Endometrial microvascular endothelial cells (primary cell): ENCODE measurements around the gene NHLRC1.

- RAMPAGE, long total RNA = no peak
These were observed 105.2 kb upstream of the NUP153 start for GRCh38 chr6:17811732-17812486.

- RAMPAGE, long total RNA = no peak
These were observed 55.0 kb downstream of the KIF13A start for GRCh38 chr6:17932282-17932893.

DNA sequence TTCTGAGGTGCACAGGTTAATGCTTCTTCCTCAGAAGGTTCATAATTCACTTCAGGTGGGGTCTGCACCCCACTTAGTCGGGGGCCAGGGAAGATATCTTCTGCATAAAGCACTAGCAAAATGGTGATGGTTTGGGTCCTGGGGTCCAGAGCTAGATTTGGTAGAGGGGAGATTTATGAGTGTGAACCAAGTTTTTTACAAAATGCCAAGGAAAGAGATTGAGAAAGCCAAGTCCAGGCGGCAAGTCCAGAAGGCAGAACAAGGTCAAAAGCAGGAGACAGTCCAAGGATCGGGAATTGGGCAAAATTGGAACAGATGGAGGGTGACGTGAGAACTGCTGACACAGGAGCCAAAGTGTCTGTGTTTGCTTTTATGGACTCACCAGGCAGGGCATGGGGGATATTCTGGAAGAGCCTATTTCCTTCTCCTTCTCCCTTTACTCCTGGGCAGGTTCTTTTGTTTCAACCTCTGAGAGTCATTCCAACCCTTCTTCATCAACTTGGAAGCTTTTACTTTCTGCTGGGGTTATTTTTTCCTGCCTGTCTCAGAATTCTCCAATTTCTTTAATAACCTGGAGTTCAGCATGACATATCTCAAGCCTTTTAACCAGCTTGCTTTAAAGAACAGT lies 4.1 kb downstream of the NHLRC1 start:
- RAMPAGE, long total RNA = no peak

DNA sequence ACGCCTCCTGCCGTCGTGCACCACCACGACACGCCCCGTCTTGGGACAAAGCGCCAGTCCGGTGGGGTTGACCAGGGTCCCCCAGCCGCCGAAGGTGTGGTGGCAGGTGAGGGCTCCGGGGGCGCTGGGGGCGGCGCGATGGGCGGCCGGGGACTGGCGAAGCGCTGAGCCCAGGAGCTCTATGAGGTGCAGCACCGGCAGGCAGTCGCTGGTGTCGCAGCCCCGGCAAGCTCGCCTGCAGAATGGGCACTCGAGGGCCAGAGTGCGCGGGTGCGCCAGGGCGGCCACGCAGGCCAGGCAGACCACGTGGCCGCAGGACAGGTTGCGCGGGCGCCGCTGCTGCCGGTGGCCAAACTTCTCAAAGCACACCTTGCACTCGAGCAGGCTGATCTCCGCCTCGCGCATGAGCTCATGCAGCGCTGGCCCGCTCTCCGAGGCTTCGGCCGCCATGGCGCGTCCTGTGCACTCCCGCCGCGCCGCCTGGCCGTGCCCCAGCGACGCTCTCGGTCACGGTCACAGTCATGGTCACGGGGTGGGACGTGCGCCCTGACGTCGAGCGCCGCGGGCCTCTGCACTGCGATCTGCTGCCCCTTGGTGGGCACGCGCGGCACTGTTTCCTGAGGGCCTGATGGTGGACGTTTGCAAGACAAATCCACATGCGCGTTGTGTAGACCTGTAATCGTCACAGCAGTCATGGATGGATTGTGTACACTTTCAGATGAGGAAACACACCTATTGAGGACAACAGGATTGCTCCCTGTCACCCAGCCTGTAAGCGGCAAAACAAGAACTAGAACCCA lies at the start of gene NHLRC1:
TSS of gene NHLRC1 (minus strand) at position 521 of the 800 bp plus-strand sequence.
- RAMPAGE, long total RNA = no peak

DNA sequence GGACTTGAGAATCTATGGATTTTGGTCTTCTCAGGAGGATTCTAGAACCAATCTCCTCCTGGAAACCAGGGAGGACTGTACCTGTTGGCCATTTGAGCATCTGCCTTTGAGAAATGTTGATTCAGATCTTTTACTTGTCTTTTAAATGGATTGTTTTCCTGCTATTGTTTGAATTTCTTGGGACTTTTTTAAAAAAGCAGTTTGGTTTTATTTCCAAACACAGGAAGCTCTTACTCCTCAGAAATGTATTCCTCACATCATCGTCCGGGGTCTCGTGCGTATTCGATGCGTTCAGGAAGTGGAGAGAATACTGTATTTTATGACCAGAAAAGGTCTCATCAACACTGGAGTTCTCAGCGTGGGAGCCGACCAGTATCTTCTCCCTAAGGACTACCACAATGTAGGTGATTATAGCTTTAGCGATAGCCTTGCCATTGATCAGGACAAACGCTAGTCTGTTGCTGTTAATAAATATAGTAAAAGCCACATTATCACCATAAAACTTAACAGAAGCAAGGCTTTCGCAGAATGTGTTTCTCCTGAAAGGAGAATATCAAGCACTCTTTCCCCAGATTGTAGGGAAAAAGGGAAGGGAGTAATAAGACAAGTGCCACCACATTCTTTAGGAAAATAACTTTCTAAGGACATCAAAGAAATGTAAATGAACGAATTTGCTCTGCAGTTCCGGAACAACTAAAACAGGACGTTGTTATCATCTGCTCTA lies 41.8 kb downstream of the KDM1B start:
- RAMPAGE, long total RNA = no peak

GRCh38 chr6:18219404-18220100 lies 44.8 kb downstream of the DEK start:
- RAMPAGE, long total RNA = no peak

- RAMPAGE, long total RNA = no peak
These were observed 27.7 kb upstream of the RNF144B start for GRCh38 chr6:18359421-18359861.

DNA sequence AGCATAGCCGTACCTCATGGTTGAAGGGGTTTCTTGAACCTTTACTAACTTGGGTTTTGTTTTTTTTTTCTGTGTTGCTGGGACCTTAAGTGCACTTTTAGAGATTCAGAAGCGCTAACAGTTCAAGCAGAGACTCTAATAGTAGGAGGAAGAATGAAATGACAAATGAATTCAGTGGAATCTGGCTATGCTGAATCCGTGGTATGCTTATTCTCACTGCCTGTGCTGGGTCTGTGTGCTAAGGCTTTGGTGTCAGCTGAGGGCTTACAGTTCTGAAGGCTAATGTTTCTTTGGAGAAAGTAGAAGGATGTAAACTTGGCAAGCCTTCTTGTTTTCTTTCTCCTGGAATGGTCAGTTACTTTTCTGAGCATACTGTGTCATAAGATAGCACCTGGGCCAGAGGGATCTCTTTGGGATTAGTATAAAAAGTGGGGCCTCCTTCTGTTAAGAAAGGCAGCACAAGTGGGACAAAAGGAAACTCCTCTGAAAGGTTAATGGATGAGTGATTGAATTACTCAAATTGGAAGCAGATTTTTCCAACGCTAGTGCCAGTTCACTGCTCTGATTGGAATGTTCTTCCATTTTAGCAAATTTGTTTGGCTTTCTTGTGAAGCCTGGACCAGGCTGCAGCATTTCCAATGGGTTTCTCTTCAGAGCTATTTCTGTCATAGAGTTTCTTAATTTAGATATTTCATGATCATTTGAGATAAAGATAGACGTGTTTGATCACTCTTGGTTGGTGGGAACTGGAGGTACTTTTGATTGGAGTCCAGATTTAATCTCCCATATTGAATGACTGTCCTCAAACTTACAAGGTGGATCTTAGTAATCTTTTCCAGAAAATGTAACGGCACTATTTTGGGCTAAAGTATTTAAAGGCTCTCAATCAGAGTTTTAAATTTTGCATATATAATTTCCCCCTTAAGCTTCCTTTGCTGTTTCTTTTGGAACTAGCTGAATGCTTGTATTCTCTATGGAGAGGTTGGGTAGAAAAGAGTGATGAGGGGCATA lies 28.9 kb downstream of the RNF144B start:
- RAMPAGE, long total RNA = no peak

GRCh38 chr6:18477138-18478066 lies 90.3 kb downstream of the RNF144B start:
- RAMPAGE, long total RNA = no peak

DNA sequence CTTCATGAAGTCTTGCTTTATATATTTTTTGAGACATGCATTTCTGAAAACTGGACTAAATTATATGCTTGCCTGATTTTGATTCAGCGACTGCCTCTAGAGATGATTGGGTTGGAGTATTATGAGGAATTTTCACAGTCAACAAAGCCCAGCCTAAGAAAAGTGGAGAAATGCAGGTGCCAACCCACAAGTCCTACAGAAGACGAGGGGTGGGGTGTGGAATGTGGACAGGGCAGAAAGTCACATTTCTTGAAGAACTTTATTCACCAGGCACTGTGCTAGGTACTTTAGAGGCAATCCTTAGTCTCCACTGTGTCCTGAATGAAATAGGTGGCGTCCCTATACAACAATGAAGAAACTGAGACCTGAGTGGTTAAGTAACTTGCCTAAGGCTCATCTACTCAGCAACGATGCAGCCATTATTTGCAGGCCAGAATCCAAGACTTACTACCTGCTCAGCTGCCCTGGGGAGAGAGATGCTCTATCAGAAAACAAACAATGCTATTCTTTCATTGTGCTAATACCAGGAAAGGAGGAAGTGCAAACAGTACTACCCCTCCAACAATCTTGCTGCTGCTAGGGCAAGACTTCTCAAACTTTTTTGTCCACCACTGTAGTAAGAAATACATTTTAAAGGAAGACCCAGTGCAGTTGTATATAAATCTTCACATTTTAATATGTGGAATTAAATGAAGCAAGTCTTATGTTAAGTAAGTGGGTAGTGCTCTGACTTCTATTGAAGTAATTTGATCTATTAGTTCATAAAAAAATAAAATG lies 106.4 kb downstream of the RNF144B start:
- RAMPAGE, long total RNA = no peak

- RAMPAGE, long total RNA = no peak
These were observed 30.8 kb upstream of the ID4 start for GRCh38 chr6:19806384-19806770.

DNA sequence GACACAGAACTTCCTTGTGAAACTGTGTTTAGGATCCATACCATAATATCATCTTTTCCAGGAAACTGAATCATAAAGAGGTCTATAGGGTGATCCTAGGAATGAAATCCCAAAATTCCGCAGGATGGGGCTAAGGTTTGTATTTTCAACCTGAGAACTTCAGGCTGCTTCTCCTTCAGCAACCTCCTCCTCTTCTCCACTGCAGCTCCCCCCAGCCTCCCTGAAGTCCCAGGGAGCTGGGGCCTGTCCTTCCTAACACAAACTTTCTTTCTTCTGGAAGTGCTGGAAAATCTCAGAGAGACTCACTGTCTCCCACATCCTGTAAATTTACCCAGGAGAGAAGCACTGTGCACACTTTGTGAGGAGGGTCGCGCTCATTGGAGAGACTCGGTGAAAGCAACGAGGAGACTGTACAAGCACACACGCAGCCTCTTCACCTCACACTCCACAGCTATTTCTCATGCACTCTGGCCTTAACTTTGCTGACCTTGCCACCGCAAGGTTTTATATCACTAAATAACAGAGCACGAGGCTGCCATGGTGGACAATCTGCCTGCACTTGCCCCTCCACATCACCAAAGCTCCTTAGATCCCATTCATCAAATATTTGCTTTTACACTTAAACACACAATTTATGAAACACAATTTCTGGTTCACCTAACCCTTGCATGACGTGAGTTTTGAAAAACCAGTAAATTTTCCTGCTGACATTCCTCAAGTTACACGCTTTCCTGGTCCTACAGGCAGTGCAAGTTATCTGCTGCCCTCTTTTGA lies 14.3 kb downstream of the ID4 start:
- RAMPAGE, long total RNA = no peak

- RAMPAGE, long total RNA = no peak
These were observed 73.2 kb downstream of the MBOAT1 start for GRCh38 chr6:20138954-20139525.

DNA sequence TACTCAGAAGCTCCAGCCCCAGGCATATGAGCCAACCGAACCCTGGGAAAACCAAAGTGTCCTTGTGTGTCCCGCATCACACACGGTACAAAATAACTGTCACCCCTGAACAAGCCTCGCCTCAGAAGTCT lies 849 bp downstream of the MBOAT1 start:
- RAMPAGE, long total RNA = no peak

GRCh38 chr6:20211686-20211968 lies 642 bp downstream of the MBOAT1 start:
- RAMPAGE, long total RNA = no peak

DNA sequence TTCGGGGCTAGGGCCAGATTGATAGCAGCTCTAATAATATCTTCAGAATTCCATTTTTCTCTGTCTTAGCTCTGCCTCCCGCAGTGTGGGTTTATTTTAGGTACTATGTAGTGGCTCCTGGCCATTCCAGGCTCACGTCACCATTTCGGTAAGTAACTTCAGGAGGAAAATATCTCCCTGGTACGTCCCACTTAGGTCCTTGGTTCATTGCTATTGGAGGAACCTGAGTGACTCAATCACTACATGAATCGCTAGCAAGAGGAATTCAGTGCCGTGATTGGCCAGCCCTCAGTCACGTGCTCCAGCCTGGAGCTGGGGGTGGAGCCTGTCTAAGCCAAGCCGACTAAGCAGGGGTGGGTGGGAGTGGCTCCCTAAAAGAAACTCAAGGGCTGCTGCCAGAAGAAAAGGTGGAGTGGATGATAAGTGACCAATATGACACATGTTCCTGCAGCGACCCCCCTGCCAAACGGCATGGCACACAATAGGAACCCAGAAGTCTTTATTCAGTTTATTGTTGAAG lies 67.3 kb upstream of the E2F3 start:
- RAMPAGE, long total RNA = no peak

DNA sequence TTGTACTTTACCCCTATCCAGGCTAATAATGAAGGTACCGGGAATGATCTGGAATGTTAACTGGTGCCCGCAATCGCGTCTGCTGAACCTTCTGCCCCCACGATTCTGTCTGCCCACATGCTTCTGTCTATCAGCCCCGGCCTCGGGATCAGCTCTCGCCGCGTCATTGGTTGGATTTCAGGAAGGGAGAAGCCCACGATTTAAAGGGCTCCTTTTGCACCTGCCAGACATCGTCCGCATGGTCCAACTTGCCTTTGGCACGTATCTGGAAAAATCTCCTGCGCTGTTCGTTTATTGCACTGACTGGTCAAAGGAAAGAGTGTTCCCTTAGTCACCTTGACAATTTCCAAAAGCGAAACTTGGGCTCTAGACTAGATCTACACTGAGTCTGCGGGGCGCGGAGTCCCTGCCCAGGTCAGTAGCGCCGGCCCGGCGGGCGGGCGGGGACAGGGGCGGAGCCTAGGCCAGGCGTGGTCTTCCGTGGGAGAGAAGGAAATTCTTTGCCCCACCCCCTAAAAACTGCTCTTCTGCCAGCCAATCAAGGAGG lies 510 bp upstream of the E2F3 start:
- RAMPAGE, long total RNA = no peak

DNA sequence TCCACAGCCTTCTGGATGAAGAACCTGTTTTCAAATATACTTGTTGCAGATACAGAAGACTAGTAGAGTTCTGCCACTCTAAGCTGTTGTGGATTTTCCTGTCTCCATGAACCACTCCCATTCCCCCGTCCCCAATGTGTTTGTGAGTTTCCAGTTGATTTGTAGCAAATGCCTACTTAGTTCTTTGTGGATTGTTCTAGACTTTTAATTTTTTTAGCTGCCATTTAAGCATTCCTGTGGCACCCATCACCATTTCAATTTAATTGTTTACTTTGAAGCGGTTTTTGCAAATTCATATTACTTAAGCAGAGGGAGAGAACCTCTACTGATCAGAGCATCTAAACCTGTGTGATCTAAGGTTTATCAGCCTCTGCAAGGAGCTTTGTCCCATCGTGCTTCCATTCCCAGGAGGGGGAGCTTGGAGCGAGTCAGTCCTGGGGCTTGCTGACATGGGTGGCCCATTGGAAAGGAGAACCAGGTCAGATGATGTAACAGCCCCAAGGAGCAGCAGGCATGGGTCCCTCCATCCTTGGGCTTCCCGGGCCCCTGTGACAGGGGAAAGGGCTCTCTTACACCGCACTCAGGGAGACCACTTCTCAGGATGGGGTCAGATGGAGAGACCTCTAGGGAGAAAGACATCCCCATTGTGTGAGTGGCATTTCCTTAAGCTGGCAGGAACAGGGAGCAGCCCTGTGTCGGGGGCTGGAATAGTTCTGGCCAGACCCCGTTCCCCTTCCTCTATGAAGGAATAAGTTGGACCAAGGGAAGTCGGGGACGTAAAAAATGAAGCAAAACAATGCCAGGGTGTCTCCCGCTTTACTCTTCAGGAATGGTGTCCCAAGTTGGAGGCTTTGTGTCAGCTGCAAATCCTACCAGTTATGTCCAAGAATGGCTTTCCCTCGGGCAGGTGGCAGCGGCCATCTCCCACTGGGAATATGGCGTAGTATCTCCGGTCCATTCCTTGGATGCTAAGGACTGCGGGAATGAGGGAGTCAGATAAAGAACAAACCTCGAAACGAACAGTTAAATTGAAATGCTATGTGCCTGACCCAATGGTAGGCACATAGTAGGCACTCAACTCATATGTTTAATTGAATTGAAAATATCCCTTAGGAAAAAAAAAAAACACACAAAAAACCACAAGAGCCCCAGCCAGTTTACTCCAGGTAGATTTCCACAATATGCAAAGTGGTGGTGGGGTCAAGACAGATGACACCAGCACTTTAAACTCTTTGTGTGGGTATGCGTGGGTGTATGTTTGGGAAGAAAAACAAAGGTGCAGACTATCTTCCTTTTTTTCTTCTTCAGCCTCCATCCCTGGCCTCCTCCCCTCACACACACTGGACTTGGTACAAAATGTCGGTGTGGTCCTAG lies 42.7 kb upstream of the CDKAL1 start:
- RAMPAGE, long total RNA = no peak

DNA sequence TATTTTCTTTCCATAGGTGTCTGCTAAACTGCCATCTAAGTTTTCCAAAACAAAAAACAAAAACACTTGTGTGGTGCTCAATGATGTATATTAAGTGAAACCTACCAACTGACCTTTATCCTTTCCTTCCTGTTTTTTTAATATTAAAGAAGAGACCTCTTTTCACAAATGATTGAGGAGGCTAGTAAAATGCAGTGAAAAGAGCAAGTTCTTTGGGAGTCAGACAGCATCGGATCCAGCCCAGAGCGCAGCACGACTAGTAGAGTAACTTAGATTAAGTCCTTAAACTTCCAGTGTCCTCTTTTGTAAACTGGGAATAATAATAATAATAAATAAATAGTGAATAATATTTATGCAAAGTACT lies 386 bp upstream of the CDKAL1 start:
- RAMPAGE, long total RNA = no peak

- RAMPAGE, long total RNA = no peak
These were observed 675 bp downstream of the CDKAL1 start for GRCh38 chr6:20534928-20535335.